ENCODE measurements around a stretch of chr13.

GRCh38 chr13:77897893-77898761 lies 20.5 kb downstream of the EDNRB start:
- PRO-cap: no peak
- RAMPAGE, long total RNA, 2 experiments: no peak in any of the 2 experiments

- PRO-cap: no peak
- RAMPAGE, long total RNA, 2 experiments: no peak in any of the 2 experiments
These were observed 1.4 kb upstream of the OBI1 start for GRCh38 chr13:78660026-78660986.

DNA sequence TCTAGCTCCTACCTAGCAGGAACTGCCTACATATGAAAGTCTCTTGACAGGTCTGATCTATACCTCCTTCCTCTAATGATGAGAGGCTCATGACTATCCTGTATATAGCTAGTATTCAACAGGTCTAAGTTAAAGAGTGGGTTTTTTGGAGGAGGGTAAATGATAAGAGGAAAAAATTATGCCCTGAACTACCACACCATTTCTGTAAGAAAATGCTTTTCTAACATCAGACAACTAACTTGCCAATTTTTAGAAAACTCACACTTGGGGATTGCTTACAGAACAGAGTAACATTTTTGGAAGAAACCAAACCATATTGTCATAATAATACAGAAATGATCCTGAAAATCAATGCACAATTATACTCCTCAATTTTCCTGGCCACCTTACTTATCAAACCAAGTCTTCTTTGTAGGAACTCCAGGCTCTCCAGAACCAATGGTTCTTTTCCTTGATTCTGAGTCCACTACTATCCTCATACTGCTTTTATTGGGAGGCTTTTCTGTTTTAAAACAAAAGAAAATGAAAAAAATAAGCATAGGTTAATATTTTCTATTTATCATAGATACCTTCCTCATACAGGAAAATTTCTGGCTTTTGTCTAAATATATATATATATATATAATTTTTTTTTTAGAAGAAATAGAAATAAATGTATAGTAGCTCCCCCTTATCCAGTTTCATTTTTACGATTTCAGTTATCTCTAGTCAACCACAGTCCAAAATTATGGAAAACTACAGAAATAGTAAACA lies 46.7 kb downstream of the RBM26 start:
- PRO-cap: no peak
- RAMPAGE, long total RNA, 2 experiments: no peak in any of the 2 experiments

DNA sequence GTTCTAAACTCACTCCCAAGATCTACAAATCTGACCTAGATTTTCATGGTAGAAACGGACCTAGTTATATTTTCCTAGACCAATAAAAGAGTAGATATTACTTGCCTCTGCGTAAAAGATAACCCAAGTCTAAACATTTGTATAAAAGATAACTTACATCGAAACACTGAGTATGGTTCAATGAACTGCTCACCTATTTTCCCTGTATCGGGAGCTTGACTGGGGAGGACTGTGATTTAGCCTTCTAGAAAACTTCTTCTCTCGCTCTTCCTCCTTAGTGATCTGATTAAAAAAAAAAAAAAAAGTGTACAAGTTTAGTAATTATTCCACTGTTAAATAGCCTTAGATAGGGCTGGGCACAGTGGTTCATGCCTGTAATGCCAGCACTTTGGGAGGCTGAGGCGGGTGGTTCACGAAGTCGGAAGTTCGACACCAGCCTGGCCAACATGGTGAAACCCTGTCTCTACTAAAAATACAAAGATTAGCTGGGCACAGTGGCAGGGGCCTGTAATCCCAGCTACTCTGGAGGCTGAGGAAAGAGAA lies 34.3 kb downstream of the RBM26 start:
- PRO-cap: no peak
- RAMPAGE, long total RNA, 2 experiments: no peak in any of the 2 experiments

- PRO-cap: no peak
- RAMPAGE, long total RNA, 2 experiments: start-site peak on the minus strand in 1 of 2 experiments, at chr13:79385814-79386563 at its widest, 20 reads per replicate
These were observed 19.9 kb downstream of the RBM26 start for GRCh38 chr13:79385698-79387001.

- PRO-cap: no peak
- RAMPAGE, long total RNA, 2 experiments: no peak in any of the 2 experiments
These were observed 22.3 kb downstream of the NDFIP2 start for GRCh38 chr13:79503075-79503862.

- PRO-cap: no peak
- RAMPAGE, long total RNA, 2 experiments: no peak in any of the 2 experiments
These were observed 43.4 kb downstream of the NDFIP2 start for GRCh38 chr13:79524420-79524770.

GRCh38 chr13:79637134-79637752 lies 156.3 kb downstream of the NDFIP2 start:
- PRO-cap: no peak
- RAMPAGE, long total RNA, 2 experiments: no peak in any of the 2 experiments

DNA sequence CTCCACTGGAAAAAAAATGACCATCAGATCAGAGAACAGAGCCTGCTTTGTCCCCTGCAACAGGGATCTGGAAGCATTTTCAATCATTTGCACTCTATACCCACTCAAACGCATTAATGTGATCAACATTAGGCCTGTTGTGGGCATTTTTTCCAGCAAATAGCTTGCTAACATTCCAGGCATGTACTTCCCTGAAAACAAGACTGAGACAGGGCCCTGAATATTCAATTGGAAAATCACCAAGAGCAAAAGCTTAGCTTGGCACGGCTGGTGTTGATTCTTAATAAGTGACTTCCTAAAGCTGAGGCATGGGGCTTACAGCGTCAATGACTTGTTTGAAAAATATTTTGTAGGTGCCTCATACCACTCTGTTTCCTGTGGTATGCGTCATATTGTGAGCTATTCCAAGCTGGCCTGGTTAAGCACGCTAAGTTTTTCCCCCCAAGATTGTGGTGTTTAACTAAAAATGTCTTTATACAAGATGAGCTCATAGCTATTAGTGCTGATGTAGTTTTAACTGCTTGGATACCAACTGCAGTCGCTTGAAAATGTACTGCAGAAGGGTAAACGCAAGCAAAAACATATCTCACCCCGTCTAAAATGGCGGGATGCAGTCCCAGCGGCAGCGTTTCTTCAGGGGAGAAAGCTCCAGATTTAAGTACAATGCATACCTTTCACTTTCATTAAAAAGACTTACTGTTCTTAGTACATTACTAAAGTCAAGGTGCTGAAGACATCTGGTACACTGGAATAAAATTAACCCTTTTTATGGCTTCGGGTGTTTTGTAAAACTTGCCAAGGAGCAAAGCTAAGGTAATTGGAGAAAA lies 404.2 kb downstream of the SPRY2 start:
- PRO-cap: no peak
- RAMPAGE, long total RNA, 2 experiments: no peak in any of the 2 experiments

- PRO-cap: unidirectional peak, plus-strand start at chr13:80132958; bidirectional peak, plus-strand start at chr13:80133135, minus-strand start at chr13:80132971
- RAMPAGE, long total RNA, 2 experiments: no peak in any of the 2 experiments
These were observed 208.0 kb downstream of the SPRY2 start for GRCh38 chr13:80132646-80133662.

DNA sequence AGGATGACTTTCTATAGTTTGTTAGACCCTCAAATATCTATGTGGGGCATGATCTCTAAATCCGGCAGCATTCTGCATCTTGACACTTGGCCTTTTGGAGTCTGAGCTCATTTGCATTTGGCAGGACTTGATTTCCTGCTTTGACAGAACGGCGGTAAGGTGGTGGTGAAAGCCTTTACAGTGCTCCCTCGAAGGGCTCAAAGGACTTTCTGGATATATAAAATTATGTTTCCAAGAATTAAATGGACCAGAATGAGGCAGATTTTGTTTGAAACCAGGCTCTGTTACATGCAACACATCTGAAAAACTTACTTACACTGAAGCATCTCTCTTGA lies 207.3 kb downstream of the SPRY2 start:
- PRO-cap: no peak
- RAMPAGE, long total RNA, 2 experiments: no peak in any of the 2 experiments

DNA sequence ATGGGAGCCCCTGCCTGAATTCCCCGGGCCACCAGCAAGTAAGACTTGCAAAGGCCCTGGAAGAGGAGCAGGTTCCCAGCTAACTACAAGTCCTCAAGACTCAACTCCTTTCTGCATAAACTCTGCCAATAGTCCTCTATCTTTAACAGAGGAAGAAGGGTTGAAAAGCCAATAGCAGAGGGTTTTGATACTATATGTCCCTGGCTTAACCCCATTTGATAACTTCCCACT lies 172.6 kb downstream of the SPRY2 start:
- PRO-cap: no peak
- RAMPAGE, long total RNA, 2 experiments: no peak in any of the 2 experiments

DNA sequence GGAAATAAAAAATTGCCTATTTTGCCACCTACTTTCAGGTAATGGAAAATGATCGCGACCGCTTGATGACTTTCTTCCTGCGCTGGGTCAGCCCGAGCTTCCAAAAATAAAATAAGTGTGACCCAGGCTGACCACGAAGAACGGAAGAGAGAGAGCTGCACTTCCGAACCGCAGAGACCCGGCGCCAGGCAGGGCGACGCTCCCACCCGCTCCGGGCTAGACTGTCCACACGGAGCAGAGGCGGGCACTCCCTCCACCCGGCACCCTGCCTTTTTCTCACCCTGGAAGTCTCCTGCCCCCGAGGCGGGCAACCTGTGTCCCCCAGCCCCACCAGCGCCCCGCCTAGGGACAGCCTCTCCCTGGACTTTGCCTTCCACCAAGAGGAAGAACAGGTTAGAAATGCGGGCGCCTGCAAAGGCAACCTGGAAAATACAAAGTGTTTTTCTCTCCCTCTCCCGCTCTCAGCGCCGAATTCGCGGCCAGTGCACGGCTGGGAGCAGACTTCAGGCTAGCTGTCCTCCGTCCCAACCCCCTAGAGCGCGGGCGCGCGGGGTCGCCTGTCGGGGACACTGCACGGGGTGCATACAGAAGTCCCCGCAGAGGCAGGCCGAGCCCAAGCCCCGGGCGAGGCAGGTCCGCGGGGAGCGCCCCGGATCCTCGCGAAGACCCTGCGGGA lies 962 bp downstream of the SPRY2 start:
- PRO-cap: bidirectional peak, plus-strand start at position 173 of the sequence, minus-strand start at position 107 of the sequence
- RAMPAGE, long total RNA, 2 experiments: no peak in any of the 2 experiments

GRCh38 chr13:80900650-80900936 lies 559.7 kb upstream of the SPRY2 start:
- PRO-cap: no peak
- RAMPAGE, long total RNA, 2 experiments: no peak in any of the 2 experiments

GRCh38 chr13:83136575-83136819 lies 745.8 kb downstream of the SLITRK1 start:
- PRO-cap: no peak
- RAMPAGE, long total RNA, 2 experiments: no peak in any of the 2 experiments

- PRO-cap: no peak
- RAMPAGE, long total RNA, 2 experiments: no peak in any of the 2 experiments
These were observed 327.5 kb downstream of the SLITRK1 start for GRCh38 chr13:83554712-83555259.

- PRO-cap: no peak
- RAMPAGE, long total RNA, 2 experiments: no peak in any of the 2 experiments
These were observed 897.0 kb downstream of the SLITRK6 start for GRCh38 chr13:84902298-84902622.

- PRO-cap: unidirectional peak, plus-strand start at chr13:85509784
- RAMPAGE, long total RNA, 2 experiments: no peak in any of the 2 experiments
These were observed 289.8 kb downstream of the SLITRK6 start for GRCh38 chr13:85509364-85509871.

GRCh38 chr13:91354327-91355503 lies 43.7 kb upstream of the GPC5 start:
- PRO-cap: no peak
- RAMPAGE, long total RNA, 2 experiments: no peak in any of the 2 experiments

DNA sequence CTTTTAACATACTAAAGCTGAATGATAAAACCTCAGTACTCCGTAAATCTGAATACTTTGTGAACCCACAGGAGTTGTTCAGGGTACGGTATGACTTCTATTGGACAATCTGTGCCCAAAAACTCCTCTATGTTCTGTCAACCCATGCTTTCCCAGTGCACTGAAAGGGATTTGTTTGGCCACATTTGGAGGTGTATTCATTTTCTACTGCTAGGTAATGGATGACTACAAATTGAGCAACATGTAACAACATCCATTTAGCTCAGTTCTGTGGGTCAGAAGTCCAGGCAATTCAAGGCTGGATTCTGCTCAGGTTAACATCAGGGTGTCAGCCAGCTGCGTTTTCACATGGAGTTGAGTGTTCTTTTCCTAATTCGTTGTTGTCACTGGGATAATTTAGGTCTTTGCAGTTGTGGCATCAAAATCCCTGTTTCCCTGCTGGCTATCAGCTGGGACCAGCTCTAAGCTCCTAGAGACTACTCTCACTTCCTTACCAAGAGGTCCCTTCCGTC lies 25.6 kb upstream of the GPC5 start:
- PRO-cap: no peak
- RAMPAGE, long total RNA, 2 experiments: no peak in any of the 2 experiments